Ovary (tissue), 7 donors: ENCODE data around the gene APOLD1.

DNA sequence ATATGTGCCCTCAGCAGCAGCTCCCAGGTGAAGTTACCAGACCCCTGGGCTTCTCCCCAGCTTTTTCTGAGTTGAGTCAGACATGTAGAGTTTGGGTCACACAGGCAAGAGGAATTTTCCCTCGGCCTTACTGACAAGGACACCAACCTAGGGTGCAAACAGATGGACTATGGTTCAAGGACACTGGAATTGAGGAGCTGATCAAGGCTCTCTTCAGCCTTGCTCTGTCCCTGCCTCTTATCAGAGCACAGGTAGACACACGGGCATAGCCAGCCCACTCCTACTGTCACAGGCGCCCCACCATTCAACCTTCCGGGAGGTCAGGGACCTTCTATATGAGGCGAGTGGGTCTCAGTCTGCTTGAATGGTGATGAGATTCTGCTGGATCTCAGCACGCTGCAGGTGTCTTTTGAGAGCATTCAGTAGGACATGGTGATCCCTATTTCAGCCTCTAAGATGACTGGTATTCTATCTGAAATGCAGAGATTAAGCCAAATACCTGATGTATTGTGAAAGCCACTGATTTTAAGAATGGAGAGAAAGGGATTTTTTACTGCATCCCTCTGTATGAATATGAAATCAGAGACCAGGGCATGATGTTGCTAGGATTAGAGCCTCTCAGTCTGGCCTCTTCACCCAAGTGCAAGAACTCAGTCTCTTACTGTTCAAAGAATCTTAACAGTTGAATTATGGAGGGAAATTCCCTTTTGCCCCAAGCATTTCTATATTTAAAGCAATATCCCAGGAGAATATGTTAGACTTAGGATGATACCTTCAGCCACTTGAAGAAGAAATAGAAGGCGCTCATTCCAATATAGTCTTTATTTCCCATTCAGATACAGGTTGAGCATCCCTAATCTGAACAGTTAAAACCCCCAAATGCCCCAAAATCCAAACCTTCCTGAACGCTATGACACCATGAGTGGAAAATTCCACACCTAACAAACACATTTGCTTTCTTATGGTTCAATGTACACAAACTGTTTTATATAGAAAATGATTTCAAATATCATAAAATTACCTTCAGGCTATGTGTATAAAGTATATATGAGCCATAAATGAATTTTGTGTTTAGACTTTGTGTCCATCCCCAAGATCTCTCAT lies 177.7 kb upstream of the BCL2L14 start:
- PRO-cap, 7 experiments, result no peak in any of the 7 experiments
- RAMPAGE, long total RNA, 2 experiments, result no peak in any of the 2 experiments

GRCh38 chr12:12098983-12099645 lies 28.4 kb downstream of the BCL2L14 start:
- PRO-cap, 7 experiments, result no peak in any of the 7 experiments
- RAMPAGE, long total RNA, 2 experiments, result no peak in any of the 2 experiments

DNA sequence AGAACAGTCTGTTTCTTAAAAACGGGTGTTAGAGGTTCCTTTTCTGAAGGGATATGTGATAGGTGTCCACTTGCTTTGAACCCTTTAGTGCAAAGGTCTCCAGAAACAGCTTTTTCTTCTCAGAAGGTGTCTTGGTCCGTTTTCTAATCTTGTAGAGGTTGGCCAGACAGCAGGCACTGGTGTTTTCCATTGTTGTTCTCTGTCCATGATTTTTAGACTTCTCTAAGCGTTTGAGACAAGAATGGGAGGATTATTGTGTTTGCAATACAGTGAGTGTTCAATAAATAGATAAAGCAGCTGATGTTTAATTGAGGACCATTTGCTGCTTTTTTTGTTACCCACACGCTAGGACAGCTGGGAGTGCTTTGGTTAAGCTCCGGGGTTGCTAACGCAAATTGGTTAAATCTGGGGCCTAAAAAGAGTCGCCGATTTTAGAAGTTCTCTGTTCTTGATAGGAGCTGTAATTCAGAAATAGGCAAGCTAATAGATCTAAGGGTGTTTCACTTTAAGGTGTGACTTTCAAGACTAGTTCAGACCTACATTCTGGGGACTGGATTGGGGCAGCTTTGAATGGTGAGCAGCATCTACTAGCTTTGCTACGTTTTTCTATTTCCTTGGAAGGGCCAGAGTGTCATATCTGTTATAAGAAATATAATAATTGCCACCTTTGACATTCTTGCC lies 1.1 kb downstream of the BORCS5 start:
- PRO-cap, 7 experiments, result no peak in any of the 7 experiments
- RAMPAGE, long total RNA, 2 experiments, result no peak in any of the 2 experiments

GRCh38 chr12:12387489-12388010 lies 30.7 kb downstream of the BORCS5 start:
- PRO-cap, 7 experiments, result no peak in any of the 7 experiments
- RAMPAGE, long total RNA, 2 experiments, result no peak in any of the 2 experiments

DNA sequence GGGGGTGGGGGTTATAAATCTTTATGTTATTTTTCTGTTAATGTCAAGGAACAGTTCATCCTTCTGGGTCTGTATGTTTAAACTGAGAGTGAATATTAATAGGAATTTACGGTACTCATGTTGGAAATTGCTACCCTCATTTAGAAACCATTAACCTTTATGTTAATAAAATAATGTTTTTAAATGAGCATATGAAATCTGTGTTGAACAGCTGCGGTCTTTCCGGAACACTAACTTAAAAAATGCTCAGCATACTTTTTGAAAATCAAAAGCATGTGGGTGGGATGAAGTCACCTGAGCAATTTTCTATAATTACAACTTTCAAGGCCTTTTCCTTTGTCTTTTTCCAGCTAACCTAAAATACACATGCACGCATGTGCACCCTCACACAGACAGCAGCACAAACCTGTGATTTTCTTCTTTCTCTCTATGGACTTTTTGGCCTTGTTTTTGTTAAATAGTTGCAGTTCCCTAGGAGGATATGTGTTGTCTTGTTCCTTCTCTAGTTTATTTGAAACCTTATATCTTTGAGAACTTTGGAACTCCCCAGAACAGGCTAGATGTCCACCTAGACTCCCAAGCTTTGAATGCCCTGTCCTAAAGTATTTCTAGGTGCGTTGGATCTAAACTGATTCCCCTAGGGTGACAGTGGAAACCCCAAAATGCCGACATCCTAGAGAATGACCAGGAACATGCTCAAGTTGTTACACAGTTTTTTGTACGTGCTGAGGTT lies 39.9 kb downstream of the BORCS5 start:
- PRO-cap, 7 experiments, result no peak in any of the 7 experiments
- RAMPAGE, long total RNA, 2 experiments, result no peak in any of the 2 experiments

GRCh38 chr12:12442618-12443168 lies 85.8 kb downstream of the BORCS5 start:
- PRO-cap, 7 experiments, result no peak in any of the 7 experiments
- RAMPAGE, long total RNA, 2 experiments, result no peak in any of the 2 experiments

DNA sequence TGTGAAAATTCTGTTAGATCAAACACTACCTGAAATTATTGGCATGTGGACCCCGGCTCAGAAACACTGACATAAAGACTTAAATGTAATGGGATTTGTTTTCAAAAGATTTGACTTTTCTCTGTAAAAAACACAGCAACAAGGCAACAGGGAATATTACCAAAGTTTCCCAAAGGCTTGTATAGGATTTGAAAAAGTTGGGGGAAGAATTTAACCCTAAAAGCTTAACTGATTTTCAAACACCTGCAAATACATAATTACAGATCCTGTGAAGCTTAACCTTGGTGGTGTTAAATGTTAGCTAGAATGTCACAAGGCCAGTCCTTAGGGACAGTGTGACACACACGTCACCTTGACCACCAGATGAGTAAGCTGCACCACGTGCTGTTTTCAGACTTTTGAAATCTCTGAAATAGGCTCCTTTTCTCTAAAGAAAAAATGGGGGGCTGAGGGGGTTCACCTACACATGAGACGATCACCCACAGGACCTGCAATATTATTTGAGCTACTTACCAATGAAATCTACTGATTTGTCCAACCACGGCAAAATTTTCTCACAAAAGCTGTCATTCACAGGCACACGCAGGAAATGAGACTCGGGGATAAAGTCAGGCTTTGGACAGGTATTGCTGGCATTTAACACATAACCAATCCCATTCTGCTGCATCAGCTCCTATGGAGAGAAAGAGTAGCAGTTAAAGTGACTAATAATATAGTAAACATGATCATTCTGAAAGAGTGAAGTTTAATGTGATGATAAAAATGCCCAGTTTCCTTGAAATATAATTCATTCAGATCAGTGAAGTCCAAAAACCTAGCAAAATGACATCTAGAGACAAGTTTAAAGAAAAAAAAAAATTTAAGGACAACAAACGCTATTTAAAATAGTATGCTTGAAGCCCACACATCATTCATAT lies 75.9 kb downstream of the DUSP16 start:
- PRO-cap, 7 experiments, result no peak in any of the 7 experiments
- RAMPAGE, long total RNA, 2 experiments, result no peak in any of the 2 experiments

DNA sequence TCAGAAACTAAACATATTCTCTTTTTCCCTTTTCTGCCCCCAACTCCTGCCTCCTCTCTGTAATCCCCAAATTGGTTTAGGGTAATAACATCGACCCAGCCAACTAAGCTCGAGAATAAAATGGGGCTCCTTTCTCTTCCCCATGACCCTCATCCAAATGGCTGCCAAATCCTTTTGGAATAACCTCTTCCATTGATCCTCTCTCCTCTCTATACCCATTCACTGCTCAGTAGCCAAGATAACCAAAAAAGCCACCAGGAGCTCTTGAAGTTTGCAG lies 75.0 kb downstream of the DUSP16 start:
- PRO-cap, 7 experiments, result no peak in any of the 7 experiments
- RAMPAGE, long total RNA, 2 experiments, result no peak in any of the 2 experiments

DNA sequence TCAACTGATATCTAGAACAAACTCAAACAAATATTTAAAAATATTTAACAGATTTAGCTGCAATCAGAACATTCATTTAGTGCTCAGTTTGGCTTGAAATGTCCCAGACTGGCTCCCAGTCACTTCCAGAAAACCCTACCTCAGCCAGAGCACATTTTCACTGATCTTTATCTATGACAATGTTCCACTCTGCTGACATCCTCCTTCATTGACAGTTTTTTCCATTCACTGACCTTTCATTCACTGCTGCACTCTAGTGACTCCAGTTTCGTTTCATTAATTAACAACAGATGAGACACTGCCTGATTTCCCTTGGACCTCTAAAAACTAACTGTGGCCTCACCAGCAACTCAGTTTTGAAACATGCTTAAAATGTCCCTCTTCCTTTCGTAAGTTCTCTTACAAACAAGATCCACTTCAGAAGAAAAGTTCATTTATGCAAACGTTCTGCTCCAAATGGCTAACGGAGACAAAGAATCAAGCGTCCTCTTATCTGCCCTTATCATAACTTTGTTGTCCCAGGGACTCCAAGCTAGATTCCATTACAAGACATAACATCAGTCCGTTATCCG lies 56.7 kb downstream of the DUSP16 start:
- PRO-cap, 7 experiments, result peak in 1 of 7 experiments; most common plus-strand start position 434 of the sequence (in 1); most common minus-strand start position 363 of the sequence (in 1)
- RAMPAGE, long total RNA, 2 experiments, result no peak in any of the 2 experiments

- PRO-cap, 7 experiments, result peak in 3 of 7 experiments; most common plus-strand start chr12:12506701 (in 1); most common minus-strand start chr12:12506639 (in 2)
- RAMPAGE, long total RNA, 2 experiments, result no peak in any of the 2 experiments
These were observed 56.1 kb downstream of the DUSP16 start for GRCh38 chr12:12506427-12507036.

- PRO-cap, 7 experiments, result no peak in any of the 7 experiments
- RAMPAGE, long total RNA, 2 experiments, result no peak in any of the 2 experiments
These were observed 22.0 kb downstream of the DUSP16 start for GRCh38 chr12:12540581-12541204.

DNA sequence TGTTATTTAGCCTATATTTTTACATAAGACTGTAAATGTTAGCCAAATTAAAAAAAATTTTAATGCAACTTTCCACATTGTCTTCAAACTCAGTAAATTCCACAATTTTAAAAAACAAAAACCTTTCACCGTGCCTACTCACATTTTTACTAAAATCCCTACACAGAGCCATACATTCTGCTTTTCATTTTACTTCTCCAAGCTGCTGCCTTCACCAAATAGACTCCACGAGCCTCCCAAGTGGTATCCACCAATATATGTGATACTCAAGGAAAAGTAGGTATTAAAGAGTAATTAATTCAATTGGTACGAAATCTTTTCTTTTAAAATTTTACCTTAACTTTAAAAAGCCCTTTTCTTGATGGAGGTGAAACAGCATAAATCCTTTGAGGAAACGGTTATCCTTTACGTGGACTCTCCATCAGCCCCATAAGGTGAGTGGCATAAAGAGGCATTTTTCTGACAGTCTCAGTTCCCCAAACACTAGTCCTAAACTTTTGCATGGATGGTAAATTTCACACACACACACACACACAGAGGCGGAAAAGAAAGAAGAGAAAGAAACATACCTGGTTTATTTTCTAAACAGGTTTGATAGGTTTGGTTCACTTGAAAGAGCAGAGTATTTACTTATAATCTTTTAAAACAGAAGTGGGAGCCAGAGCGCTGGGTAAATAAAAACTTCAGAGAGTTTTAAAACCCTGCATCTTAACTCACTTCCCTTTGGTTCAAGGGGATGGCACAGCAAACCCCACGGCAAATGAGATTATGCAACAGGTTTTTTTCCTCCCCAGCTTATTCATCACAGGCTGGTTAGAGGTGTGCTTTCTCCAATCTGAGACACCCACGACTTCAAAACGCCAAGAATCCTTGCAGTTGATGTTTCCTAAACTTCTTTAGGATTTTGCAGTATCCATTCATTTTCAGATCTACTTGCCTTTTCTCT lies 2.0 kb downstream of the DUSP16 start:
- PRO-cap, 7 experiments, result peak in 7 of 7 experiments; most common plus-strand start position 726 of the sequence (in 3); most common minus-strand start position 730 of the sequence (in 3)
- RAMPAGE, long total RNA, 2 experiments, result start-site peak on the plus strand in 2 of 2 experiments, centred at positions 819 to 831 of the sequence, 5 to 7 reads per replicate

DNA sequence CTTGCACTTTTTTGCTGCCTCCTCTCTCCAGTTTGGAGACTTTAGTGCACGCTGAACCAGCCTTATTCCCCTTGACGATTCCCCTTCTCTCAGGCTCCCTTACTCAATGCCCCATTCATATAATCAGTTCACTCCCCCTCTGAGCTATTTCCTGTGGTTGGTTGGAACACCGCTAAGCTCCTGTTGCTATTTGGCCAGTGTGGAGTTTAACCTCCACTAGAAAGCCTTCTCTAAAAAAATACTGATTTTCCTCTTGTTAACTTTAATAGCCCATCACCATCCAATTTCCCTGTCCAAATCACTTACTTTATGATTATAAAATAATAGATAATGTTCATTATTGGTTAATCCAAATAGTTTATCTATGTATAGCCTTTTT lies 806 bp downstream of the CREBL2 start:
- PRO-cap, 7 experiments, result peak in 7 of 7 experiments; most common plus-strand start position 23 of the sequence (in 1); most common minus-strand start position 91 of the sequence (in 7)
- RAMPAGE, long total RNA, 2 experiments, result no peak in any of the 2 experiments

GRCh38 chr12:12616507-12617109 lies 4.9 kb downstream of the CREBL2 start:
- PRO-cap, 7 experiments, result no peak in any of the 7 experiments
- RAMPAGE, long total RNA, 2 experiments, result no peak in any of the 2 experiments

- PRO-cap, 7 experiments, result no peak in any of the 7 experiments
- RAMPAGE, long total RNA, 2 experiments, result no peak in any of the 2 experiments
These were observed 10.8 kb downstream of the CREBL2 start for GRCh38 chr12:12622147-12623170.

- PRO-cap, 7 experiments, result no peak in any of the 7 experiments
- RAMPAGE, long total RNA, 2 experiments, result no peak in any of the 2 experiments
These were observed 3.4 kb downstream of the CDKN1B start for GRCh38 chr12:12720578-12720962.

- PRO-cap, 7 experiments, result no peak in any of the 7 experiments
- RAMPAGE, long total RNA, 2 experiments, result no peak in any of the 2 experiments
These were observed 5.3 kb downstream of the CDKN1B start for GRCh38 chr12:12722065-12723192.

DNA sequence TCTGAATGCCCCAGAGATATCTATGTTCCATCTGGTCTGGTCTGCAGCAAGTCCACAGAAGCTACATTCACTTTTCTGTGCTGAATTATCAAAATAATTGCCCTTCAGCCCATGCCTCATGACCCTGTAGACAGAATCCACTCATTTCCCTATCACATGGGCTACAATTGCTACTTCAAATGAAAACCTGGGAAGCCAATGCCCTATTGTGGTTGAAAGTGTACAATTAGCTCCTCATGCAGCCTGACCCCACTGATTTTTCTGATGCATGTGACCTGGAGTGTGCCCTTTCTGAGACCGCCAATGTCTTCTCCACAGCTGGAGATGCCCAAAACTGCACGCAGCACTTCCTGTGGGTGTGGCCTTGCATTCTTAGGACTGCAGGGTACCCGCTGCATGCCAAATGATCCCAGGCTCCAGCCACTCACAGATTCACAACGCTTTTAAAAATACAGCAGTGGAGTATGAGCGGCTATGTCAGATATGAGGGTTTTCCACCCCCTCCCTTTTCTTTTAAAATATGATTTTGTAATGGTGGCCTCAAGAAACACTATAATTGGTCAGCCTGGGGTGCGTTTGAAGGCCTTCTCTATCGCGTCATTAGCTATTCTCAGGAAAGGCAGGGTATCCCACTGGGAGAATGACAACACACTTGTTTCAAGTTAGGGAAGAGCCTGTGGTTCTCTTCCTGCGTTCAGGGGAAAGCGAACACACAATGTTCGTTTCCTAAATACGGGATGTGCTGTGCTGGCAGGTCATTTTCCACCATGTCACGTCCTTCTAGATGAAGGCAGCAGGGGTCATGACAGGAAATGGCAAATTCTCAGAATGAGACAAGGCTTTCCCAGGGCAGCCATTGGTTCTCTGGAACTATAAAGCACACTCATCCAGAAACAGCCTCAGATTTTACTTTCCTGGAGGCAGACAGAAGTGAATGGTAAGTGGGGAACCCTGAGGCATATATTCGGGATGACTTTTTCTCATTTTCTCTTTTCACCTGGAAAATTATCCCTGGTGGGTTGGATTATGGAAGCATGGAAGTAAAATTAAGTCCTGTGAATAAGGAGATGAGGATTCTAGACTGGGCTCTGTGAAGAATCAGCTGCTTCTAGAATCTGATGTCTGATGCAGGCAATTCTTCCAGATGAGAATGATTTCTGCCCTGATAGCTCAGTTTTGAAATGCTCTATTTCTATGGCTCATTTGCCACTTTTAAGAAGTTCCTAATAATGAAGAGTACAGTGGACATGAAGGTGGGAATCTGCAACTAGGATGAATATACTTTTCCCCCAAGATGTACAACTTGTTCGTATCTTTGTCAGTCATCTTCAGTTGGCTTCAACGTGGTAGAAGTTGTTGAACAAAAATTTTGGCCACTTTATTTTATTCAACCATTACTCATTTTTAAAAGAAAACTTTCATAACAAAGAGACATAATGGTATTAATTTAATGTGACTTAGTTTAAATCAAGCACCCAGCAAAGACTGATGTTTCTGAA lies at the start of gene APOLD1:
Gene APOLD1, plus strand, starts transcription at position 902 of the 1,499 bp plus-strand sequence.
- PRO-cap, 7 experiments, result peak in 7 of 7 experiments; most common plus-strand start position 902 of the sequence (in 7); most common minus-strand start position 326 of the sequence (in 2)
- RAMPAGE, long total RNA, 2 experiments, result start-site peak on the plus strand in 2 of 2 experiments, centred at positions 918 to 920 of the sequence, 42 to 47 reads per replicate

- PRO-cap, 7 experiments, result no peak in any of the 7 experiments
- RAMPAGE, long total RNA, 2 experiments, result no peak in any of the 2 experiments
These were observed 24.6 kb downstream of the DDX47 start for GRCh38 chr12:12837551-12838240.

DNA sequence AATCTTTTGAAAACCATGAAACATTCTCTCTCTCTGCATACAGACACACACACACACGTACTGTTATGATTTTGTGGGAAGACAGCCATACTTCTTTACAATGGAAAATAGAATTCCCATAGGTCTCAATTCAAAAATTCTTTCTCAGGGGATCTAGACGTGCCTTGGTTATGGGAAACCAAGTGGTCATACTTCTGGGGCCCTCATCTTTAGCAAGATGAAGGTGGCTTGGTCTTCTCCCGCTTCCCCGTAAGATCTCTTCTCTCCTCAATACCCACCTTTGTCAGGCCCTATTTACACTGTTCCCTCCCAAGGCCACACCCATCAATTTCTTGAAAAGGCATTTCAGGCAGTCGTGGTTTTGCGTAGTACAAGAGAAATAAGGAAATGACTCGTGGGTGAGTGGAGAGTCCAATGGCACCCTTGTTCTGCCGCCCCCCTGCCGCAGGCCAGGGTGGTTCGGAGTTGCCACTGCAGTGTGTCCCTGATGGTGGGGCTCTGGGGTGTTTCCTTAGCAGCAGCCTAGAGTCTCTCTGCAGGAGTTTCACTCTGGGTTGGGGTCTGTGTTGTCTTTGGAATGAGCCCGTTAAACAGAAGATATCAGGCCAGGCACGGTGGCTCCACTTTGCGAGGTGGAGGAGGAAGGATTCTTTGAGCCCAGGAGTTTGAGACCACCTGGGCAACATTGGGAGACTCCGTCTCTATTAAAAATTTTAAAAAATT lies 9.8 kb upstream of the GPRC5A start:
- PRO-cap, 7 experiments, result no peak in any of the 7 experiments
- RAMPAGE, long total RNA, 2 experiments, result no peak in any of the 2 experiments